T47D (cell line): Measurements from ENCODE around the genes CCN2, TAAR9 and VNN1.

DNA sequence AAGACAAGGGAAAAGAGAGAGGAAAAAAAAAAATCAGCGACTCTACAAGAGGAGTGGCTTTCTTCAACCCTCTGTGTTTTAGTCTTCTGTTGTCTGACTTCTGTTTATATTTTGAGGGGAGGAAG lies 1.7 kb downstream of the CCN2 start:
- RRBS, result no CpG with 5 or more reads among the region's 1 CpG

GRCh38 chr6:131951020-131952022 lies at the start of gene CCN2:
Gene CCN2, minus strand, starts transcription at chr6:131951372.
- RRBS, result 30% methylated on average over 22 of the region's 70 CpGs

- RRBS, result no CpG with 5 or more reads among the region's 5 CpGs
Measured at GRCh38 chr6:131976485-131976967, 25.4 kb upstream of the CCN2 start.

GRCh38 chr6:132537880-132538420 lies at the start of gene TAAR9:
Gene TAAR9, plus strand, starts transcription at chr6:132538277.
- RRBS, result no CpG with 5 or more reads among the region's 7 CpGs

DNA sequence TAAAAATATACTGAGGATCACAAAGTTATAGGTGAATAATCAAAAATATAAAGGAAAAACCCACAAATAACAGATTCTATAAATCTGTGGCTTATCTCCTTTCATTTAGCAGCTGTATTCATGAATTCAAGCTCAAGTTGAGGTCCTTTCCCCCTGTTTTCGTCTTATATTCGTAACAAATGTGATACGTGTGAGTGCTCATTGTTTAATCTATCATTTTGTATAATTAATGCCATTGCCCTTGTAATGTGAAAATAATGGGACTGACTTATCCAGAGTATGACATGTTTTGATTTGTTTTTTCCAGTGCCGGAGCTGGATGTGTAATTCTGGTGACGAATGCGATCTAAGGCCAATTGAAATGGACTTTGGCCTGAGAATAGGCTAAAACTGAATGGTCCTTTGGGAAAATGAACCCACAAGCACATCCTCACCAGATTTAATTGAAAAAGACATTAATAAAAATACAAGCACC lies 6.5 kb upstream of the TAAR5 start:
- RRBS, result no CpG with 5 or more reads among the region's 6 CpGs

- RRBS, result no CpG with 5 or more reads among the region's 3 CpGs
Measured at GRCh38 chr6:132598623-132598934, 9.0 kb upstream of the TAAR5 start.

GRCh38 chr6:132713559-132714601 lies at the start of gene VNN1:
Gene VNN1, minus strand, starts transcription at chr6:132714055.
- RRBS, result no CpG with 5 or more reads among the region's 11 CpGs

GRCh38 chr6:133369982-133370327 lies 128.8 kb downstream of the EYA4 start:
- RRBS, result no CpG with 5 or more reads among the region's 6 CpGs

- RRBS, result no CpG with 5 or more reads among the region's 2 CpGs
Measured at GRCh38 chr6:133396500-133396699, 155.2 kb downstream of the EYA4 start.

GRCh38 chr6:133755739-133756426 lies 133.0 kb upstream of the TCF21 start:
- RRBS, result no CpG with 5 or more reads among the region's 6 CpGs

- RRBS, result 1% methylated on average over 12 of the region's 25 CpGs
Measured at GRCh38 chr6:133892727-133893134, 3.8 kb downstream of the TCF21 start.

GRCh38 chr6:133988605-133989301 lies 35.7 kb downstream of the TBPL1 start:
- RRBS, result no CpG with 5 or more reads among the region's 4 CpGs

DNA sequence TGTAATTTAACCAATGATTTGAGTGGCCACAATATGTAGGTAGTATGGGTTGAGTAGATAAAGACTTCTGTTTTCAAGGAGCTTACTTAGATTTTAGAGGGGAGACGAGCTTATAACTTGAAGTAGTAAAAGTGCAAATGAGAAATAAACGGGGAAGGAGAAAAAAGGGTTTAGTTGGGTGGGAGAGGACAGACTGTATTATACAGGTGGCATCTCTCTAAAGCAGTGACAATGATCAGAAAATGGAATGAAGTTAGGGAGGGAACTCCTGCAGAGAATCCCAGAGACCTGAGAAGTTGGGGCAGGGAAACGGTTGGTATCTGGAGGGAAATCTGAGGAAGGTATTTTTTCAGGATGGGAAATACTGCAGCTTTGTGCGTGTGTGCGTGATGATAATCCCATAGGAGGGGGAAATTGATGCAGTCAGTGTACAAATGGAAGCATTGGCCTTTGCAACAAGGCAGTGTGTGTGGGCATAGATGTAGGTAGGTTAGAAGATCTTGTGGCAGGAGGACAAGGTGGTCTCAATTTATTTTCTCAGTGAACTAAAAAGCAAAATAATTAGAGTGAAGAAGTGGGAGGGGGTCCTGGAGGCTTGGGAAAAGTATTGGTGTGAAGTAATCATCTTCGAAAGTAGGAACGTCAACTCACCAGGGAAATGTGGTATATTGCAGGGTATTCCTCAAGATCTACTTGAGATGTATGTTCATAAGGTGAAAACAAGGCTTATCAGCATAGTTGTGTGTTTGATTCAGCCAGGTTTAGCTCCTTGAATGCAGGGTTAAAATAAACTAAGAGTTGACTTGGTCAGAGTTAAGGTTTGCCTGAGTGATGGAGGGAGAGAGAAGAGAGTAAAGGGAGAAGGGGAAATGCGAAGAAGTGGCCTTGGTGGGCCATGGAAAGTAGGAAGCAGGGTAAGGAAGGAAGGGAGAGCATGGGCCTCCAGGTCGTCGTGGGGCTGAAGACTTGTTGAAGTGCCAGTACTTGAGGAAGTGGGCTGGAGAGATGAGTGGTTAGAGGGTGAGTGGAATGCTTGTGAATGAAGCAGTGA lies 39.1 kb downstream of the TBPL1 start:
- RRBS, result no CpG with 5 or more reads among the region's 10 CpGs

DNA sequence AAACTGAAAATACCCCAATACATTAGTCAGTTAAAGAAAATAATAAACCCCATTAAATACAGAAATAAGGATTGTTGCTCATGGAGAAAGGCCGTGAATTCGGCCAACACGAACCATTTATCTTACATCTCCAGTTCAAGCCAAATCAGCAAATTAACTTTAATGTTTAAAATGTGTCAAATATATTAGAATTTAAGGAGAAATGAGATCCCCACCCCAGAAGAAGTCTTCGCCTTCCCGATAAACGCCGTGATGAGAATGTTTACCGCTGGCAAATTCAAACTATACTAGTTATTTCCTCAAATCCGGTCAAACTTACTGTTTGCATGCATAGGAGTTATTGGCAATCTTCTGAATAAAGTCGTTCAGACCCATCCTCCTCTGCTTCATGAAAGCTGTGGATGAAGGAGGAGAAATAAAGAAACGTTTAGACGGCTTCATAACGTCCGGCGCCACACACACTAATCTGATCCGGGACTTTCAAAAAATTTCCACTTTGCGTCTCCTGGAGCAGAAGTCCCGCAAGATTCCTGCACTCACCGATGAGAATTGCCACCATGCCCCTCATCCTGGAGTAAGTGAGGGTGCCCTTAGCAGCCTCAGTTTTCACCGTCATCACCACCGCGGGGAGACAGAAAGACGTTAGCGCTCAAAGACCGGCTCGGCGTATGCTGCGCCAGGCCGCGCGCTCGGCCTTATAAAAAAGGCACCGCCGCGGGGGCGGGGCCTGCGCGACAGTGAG lies 121.9 kb upstream of the SLC2A12 start:
- RRBS, result no CpG with 5 or more reads among the region's 38 CpGs

GRCh38 chr6:134249381-134249931 lies 68.5 kb downstream of the SGK1 start:
- RRBS, result no CpG with 5 or more reads among the region's 5 CpGs

DNA sequence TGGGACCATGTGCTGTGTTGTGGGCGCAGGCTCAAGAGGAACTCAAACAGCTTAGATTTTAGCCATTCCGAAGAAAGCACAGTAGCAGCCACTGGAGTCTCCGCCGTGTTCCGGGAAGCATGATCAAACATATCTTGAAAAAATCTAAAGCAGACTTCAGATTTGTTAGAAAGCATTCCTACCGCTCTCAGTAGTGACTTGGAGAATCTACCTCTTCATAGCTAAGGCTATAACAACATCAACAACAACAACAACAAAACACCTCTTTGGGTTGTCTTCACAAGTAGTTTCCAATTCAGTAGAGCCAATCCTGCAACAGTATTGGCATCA lies 6.2 kb downstream of the SGK1 start:
- RRBS, result no CpG with 5 or more reads among the region's 6 CpGs

DNA sequence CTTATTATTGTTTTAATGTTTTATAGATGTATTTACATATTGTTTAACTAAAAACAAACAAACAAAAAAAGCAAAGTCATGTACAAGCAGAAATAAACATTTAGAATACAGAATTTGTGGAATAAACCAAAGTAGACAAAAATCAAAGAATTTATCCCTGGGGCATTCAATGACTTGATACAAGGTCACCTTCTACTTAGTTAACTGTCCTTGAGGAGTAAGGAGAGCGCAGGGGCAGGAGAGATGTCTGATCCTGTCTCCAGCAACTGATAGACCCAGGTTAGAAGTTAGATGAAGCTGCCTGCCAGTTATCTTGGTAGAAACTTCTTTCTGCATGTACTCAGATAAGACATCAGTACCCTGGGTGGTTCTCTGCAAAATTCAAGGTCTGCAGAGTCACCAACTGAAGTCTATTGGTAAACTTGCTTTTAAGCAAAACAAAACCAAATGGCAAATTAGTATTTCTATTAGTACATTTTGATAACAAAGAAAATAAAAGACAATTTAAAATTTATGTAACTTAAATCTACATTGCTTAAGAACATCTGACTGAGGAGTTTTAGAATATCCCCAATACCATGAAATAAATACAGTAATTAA lies 2.7 kb downstream of the SGK1 start:
- RRBS, result no CpG with 5 or more reads among the region's 1 CpG

DNA sequence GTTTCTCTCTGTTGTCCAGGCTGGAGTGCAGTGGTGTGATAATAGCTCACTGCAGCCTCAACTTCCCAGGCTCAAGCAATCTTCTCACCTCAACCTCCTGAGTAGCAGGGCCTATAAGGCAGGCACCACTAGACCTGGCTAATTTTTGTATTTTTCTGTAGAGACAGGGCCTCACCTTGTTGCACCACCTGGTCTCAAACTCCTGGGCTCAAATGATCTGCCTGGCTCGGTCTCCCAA lies 81.7 kb upstream of the SGK1 start:
- RRBS, result no CpG with 5 or more reads among the region's 1 CpG

- RRBS, result no CpG with 5 or more reads among the region's 12 CpGs
Measured at GRCh38 chr6:134435988-134436987, 118.4 kb upstream of the SGK1 start.